ENCODE measurements around a stretch of chr6.

GRCh38 chr6:166538623-166538844, 47.9 kb downstream of the RAMACL start:
- RRBS: no CpG with 5 or more reads among the region's 7 CpGs

DNA sequence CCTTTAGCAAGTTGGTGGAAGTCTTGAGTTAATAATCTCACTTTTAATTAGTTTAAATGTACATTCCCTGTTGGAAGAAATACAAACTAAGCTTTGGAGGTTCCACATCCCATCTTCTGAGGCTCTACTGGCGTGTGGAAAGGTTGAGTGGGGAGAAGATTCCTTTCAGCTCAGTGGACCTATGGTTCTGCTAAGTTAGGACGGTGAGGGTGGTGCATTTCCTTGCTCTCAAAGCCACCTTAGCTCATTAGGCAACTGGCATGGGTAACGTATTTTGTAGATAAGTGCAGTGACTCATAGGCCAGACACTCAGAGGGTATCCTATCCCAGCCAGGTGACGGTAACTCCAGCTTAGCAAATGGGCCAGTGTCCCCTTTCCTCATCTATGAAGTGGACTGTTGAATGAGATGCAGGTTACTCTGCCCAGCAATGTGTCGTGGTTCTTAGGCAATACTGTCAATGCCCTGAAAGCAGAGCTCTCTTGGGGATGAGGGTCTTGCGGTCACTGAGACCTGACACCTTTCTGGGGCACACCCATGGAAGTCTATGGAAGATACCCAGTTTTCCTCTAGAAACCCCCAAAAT, 3.7 kb downstream of the RPS6KA2 start:
- RRBS: no CpG with 5 or more reads among the region's 6 CpGs

GRCh38 chr6:166925421-166925941, 30.9 kb downstream of the RNASET2 start:
- RRBS: no CpG with 5 or more reads among the region's 10 CpGs

GRCh38 chr6:166988366-166989317, 10.6 kb upstream of the CEP43 start:
- RRBS: no CpG with 5 or more reads among the region's 7 CpGs

- RRBS: no CpG with 5 or more reads among the region's 17 CpGs
Measured at GRCh38 chr6:166997391-166998074, 1.7 kb upstream of the CEP43 start.

- RRBS: no CpG with 5 or more reads among the region's 1 CpG
Measured at GRCh38 chr6:167123589-167123850, 624 bp downstream of the CCR6 start.

GRCh38 chr6:167238084-167238483, 53.0 kb upstream of the UNC93A start:
- RRBS: no CpG with 5 or more reads among the region's 10 CpGs

GRCh38 chr6:167670807-167671303, 155.9 kb upstream of the AFDN start:
- RRBS: no CpG with 5 or more reads among the region's 9 CpGs

- RRBS: 64% methylated on average over 5 of the region's 21 CpGs
Measured at GRCh38 chr6:167675858-167676723, 150.6 kb upstream of the AFDN start.

- RRBS: no CpG with 5 or more reads among the region's 10 CpGs
Measured at GRCh38 chr6:167678037-167678315, 148.7 kb upstream of the AFDN start.

DNA sequence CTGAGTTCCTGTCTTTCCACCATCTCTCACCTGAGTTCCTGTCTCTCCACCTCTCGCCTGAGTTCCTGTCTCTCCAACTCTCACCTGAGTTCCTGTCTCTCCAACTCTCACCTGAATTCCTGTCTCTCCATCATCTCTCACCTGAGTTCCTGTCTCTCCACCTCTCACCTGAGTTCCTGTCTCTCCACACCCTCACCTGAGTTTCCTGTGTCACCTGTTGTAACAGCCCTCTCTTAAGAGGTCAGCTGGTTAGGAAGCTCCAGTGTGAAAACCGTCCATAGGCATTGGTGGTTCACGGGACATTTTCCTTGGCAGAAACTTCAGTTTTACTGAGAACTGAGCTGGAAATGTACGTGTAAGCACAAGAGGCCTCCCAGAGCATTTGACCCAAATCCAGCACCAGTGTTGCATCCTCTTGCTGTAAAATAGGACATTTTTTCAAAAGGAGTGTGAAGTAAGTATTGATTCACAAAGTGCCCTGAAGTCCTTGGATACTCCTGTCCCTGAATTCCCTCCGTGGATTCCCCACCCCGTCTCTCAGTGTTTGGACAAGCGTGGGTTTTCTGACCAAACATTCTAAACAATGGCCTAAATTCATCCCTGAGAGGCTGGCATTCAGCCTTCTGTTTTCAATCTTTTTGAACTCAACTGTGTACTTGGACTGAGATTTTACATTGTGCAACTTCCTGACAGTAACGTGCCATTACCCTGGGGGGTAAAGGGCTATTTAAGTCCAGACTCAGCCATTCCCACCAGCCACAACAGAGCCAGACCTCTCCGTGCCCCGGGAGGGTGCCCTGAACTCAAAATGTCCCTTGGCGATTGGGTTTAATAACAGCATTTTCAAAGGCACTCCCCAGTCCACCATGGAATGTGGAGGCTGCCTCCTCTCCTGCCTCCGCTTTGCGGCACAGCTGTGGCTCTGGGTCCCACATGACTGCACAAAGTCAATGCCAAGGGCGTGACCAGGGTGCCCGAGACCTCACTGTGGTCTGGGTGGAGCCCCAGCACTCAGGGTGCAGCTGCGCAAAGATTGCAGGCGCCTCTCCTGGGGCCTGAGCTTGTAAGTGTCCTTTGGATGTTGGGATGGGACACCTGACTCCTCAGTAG, 92.8 kb upstream of the AFDN start:
- RRBS: no CpG with 5 or more reads among the region's 17 CpGs

GRCh38 chr6:167815697-167816243, 10.9 kb upstream of the AFDN start:
- RRBS: no CpG with 5 or more reads among the region's 24 CpGs

DNA sequence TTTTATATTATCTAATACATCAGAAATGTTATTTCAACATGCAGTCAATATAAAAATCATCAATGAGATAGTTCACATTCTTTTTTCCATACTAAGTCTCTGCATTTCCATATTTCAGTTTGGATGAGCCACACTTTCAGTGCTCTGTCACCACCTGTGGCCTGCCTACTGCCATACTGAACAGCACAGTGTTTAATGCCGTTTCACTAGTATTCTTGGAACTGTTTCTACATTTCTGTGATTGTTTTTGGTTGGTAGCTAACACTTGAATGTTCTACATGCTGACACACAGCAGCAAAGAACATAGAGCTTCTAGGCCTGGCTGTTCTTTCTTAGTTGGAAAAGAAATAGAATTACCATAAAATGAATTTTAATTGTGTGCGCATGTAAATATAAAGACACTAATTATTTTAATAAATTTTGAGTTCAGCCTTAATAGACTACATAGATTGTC, 61.4 kb upstream of the KIF25 start:
- RRBS: no CpG with 5 or more reads among the region's 2 CpGs

DNA sequence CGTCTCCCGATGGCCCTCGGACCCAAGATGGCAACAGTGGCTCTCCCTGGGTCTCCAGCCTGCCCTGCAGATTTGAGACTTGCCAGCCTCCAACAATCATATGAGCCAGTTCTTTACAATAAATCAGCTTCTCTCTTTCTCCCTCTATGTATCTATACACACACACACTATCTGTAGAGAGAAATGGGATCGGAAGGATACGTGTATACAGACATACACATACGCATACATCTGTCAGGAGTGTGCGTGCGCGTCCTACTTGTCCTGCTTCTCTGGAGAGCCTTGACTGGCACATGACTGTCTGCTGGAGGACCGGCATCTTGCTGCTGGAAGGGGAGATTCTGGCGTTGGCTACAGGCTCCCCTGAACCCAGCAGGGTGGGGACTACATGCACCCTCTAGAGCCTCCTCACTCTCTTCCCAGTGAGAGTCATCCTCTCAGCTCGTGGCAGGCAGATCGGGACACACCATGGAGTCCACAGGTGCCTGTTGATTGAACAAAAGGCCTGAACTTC, 8.4 kb downstream of the FRMD1 start:
- RRBS: no CpG with 5 or more reads among the region's 13 CpGs

- RRBS: 84% methylated on average over 43 of the region's 78 CpGs
Measured at GRCh38 chr6:168101381-168102043, 22.5 kb upstream of the FRMD1 start.

- RRBS: no CpG with 5 or more reads among the region's 14 CpGs
Measured at GRCh38 chr6:168686248-168686745, 245.3 kb downstream of the SMOC2 start.

- RRBS: no CpG with 5 or more reads among the region's 4 CpGs
Measured at GRCh38 chr6:168851821-168852275, 401.8 kb downstream of the THBS2 start.

GRCh38 chr6:168877567-168878573, 375.8 kb downstream of the THBS2 start:
- RRBS: no CpG with 5 or more reads among the region's 27 CpGs

GRCh38 chr6:168941189-168941388, 312.6 kb downstream of the THBS2 start:
- RRBS: no CpG with 5 or more reads among the region's 1 CpG

DNA sequence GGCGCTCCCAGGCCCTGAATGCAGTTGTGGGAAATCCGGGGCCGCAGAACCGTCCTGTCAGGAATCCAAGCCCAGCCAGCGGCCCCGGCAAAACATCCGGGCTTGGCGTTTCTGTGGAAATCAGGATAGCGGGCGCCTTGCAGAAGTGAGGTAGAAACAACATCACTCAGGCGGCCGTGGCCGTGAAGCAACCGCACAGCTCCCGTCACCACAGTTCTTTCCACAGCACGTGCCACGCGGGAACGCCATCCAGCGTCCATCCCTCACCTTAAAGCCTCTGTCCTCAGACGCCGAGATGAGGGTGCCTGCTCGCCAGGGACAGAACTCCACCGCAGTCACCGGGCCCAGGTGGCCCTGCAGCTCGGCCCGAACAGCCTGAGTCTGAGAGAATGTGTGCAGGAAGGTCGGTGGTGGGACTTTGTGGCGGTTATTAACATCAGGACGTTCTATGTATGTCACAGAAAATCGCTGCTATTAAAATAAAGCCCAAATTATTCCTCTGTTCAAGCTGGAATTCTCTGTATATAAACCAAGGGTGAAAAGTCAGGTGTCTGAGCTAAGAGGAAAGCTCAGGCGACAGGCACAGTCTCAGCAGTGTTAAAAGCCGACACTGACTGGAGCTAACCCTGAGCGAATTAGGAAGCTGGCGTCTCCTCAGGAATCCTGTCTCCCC, 34.0 kb downstream of the WDR27 start:
- RRBS: 98% methylated on average over 5 of the region's 35 CpGs

Data from NB4 (cell line).